Cardiac atrium fibroblast (primary cell): ENCODE measurements around a stretch of chr7.

GRCh38 chr7:158830336-158830631 lies 975 bp upstream of the ESYT2 start:
- RAMPAGE, long total RNA: no peak

- RAMPAGE, long total RNA: no peak
Observed at GRCh38 chr7:158871015-158871625, 14.8 kb downstream of the DYNC2I1 start.

DNA sequence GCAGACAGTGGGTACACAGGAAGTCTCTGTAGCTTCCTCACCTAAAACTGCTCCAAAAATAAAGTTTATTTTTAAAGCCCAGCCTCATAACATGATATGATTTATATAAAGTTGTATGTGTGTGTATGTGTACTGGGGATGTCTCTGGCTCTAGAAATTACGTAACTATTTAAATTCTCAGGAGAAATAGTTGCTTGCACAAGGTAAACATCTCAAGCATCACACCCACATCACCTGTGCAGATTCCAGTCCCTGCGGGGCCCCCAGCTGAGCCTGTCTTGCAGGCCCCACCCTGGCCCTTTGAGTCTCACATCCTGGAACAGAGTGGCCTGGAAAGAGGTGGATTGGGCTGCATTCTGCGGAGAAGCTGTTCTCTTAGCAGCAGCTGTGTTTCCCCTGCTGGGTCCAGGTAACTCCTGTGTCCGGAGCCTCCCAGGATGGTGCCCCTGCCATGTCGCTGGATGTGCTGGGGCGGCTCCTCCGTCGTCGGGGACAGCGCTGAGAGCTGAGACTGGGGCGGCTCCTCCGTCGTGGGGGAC lies 135.8 kb downstream of the DYNC2I1 start:
- RAMPAGE, long total RNA: no peak

DNA sequence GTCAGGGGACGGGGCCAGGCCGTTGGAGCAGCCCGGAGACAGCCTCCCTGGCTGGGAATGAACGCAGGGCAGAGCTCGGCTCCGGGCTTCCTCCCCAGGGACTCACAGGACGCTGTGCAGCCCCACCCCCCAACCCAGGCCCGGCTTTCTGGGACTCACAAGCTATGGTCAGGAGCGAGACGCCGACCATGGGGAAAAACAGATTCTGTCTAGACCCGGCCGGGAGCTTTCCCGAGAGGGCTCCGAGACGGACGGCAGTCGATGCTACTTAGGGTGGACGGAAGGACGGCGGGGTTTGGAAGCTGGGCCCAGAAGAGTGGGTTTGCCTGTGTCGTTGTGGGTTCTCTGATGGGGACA lies 113.4 kb downstream of the VIPR2 start:
- RAMPAGE, long total RNA: no peak

DNA sequence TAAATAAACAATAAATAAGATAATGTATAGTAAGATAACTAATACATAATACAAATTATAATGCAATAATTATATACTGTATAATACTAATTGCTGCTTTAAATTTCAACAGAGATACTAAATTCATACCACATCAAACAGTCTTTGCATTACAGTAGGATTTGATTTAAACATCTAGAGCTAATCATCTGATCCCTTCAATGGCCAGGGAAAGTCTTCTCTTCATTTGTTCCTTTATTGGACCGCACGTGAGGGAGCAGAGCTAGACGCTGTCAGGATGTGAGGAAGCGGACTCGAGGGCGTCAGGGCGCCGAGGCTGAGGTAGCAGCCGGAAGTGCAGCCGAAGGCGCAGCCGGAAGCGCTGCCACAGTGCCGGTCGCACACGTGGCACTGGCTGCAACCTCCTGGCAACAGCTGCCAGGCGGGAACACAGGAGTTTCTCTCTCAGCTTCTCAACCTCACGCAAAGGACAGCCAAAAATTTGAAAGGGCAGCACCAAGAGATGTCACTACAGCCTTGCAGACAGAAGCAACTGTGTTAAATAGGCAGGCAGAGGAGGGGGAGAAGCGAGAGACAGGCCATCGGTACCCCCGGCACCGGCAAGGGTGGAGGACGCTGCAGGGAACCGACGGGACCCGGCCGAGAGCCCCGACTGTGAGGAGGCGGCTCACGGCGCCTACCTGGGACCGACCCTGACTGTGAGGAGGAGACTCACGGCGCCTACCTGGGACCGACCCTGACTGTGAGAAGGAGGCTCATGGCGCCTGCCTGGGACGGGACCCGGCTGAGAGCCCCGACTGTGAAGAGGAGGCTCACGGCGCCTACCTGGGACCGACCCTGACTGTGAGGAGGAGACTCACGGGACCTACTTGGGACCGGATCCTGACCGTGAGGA lies 32.4 kb downstream of the VIPR2 start:
- RAMPAGE, long total RNA: no peak

- RAMPAGE, long total RNA: no peak
Observed at GRCh38 chr7:159192710-159192994, 48.0 kb upstream of the VIPR2 start.